Bronchus (tissue), 1 donor: ENCODE measurements around a stretch of chr17.

- PRO-cap = no peak
Observed at GRCh38 chr17:1711579-1712560, 1.7 kb upstream of the TLCD2 start.

DNA sequence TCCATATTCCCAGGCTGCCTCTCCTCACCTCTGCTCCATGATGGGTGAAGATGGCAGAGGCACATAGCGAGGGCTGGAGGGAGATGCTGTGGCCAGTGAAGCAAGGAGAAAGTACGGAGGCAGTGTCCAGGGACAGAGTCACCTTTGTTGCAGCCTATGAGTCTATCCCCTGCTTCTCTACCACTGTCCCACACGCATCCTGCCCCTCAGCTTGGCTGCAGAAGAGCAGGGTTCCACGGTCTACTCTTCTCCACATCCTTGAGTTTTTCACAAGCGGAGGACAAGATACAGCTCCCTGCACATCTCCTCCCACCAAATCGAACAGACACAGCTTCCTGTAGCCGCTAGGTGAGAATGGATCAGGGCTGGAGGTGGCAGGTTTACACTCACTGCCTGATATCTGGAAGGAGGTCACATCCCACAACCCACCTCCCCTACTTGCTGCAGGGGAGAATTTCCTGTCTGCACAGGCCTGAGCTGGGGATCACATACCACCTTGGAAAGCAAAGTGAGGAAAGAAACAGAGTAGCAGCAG lies 2.5 kb upstream of the TLCD2 start:
- PRO-cap = no peak

DNA sequence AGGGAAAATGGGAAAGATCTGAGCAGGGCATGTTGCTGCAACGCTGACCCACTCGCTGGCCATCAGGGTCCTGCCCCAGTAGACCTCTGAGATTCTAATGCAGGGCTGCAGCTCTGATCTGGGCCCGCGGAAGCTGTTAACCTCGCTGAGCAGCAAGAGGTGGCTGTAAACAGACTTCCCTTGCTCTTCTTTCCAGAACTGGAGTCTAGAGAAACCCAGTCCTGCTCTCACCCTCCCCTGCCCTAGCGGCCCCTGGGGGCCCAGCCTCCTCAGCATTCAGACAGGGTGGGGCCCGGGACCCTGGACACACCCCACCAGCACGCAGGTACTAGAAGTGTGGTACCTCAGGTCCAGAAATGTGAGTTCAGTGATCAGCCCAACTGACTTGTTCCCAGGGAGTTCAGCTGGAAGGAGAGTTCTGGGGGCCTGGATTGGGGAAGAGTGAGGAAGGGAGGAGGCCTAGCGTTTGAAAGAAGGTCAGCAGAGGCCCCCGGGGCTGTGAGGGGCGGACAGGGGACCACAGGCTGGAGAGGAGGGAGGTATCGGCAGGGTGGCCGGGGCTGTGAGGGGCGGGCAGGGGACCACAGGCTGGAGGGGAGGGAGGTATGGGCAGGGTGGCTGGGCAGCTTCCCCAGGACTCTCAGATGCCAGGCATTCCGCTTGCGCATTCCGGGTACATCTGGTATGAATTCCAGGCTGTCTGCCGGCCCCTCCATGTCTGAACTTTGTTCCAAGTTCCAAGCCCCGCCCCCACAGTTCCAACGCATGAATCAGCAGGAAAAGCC lies 4.0 kb upstream of the TLCD2 start:
- PRO-cap = bidirectional peak, plus-strand start outside the sequence, minus-strand start at position 686 of the sequence

DNA sequence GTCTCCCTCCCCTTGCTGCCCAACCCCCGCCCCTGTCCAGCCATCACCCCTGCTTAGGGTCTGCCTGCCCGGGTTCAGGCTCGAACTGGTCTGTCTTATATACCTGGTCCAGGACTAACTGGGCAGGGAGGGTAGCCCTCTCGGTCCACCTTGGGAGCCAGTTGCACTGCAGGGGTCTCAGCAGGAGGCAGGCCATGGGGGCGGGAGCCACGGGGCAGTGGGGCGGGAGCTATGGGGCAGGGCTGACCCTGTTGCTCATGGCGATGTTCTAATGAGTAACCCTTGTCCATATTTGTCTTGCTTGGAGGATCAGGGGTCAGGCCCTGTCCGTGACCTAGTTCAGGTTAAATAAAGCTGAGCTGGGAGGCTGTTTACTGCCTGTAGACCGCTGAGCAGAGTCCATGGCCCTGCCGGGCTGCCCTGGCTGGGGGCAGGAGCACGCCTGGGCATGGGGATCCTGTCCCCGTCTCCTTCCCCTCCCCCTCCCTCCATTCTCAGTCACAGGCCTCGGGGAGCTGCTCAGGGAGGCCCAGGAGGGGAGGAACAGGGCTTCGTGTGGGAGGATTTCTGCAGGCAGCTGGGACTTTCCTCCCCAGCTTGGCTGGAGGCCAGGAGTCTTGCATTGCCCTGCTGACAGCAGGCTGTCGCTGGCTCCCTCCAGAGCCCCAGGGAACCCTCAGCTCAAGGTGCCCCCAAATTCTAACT lies 6.3 kb upstream of the SERPINF2 start:
- PRO-cap = no peak

GRCh38 chr17:1762441-1762919 lies 620 bp downstream of the SERPINF1 start:
- PRO-cap = bidirectional peak, plus-strand start at chr17:1762820, minus-strand start at chr17:1762661

DNA sequence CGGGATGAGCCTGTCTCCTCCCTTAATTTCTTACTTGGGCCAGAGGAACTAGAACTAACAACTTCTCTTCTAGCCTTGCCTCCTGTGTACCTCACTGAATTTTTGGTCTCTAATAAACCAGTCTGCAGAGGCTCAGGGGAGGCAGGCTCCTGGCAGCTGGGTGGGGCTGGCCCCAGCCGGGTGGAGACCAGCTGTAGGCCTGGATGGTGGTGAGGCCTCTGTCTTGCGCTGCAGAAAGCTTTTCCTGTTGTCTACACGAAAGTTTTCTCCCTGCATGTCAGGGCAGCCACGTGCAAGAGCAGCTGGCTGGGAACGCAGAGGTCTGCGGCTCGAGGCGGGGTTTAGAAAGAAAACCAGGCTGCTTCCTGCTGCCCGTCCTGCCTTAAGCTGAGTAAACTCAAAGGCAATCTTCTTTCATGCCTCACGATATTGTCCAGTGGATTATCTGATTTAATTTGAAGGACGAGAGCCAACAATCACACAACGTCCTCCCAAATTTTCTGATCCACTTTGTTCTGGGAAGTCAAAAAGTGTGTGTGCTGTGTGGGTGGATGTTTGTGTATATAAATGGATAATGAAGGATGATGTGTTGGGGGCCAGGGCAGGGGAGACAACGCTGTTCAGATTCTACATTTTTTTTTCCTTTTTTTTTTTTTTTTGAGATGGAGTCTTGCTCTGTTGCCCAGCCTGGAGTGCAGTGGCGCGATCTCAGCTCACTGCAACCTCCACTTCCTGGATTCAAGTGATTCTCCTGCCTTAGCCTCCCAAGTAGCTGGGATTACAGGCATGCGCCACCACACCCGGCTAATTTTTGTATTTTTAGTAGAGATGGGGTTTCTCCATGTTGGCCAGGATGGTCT lies 2.6 kb downstream of the SERPINF1 start:
- PRO-cap = no peak

DNA sequence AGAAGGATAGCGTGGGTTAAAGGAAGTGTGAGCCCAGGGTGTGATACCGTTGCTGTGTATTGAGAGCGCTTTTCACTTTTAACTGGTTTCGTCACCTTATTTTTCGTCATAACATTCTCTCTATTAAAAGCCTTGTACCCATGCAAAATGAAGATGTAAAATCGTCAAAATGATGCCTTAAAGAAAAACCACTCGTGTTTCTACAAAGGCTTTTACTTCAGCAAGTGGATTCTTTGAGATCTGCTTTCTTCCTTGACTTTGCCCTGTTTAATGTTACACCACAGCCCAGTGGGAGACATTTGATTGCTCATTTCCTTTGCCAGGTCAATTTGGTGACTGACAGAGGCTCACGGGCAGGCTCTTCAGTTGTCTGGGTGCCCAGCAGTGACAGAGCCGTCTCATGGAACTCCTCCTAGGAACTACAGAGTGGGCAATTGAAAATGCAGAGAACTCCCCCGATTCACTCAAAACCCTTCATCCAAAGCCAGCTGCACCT lies 61.2 kb downstream of the RPA1 start:
- PRO-cap = no peak

GRCh38 chr17:1960943-1961492 lies 64.1 kb downstream of the RTN4RL1 start:
- PRO-cap = no peak

DNA sequence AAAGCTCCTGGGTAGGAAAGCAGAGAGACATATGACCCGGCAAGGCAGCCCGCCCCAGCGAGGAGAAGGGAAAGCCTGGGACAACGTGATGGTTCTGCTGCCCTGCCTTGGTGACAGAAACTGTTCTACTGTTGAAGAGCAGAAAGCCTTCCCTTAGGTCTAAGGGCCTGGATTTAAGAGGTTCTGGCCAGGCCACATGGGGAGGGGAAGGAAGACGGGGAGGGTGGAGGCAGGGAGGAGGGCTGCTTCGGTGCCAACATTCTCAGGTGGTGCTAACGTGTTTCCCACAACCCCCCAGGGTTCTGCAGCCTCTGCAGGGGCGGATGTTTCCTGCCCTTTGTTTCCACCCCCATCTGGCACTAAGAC lies 12.5 kb downstream of the HIC1 start:
- PRO-cap = no peak

DNA sequence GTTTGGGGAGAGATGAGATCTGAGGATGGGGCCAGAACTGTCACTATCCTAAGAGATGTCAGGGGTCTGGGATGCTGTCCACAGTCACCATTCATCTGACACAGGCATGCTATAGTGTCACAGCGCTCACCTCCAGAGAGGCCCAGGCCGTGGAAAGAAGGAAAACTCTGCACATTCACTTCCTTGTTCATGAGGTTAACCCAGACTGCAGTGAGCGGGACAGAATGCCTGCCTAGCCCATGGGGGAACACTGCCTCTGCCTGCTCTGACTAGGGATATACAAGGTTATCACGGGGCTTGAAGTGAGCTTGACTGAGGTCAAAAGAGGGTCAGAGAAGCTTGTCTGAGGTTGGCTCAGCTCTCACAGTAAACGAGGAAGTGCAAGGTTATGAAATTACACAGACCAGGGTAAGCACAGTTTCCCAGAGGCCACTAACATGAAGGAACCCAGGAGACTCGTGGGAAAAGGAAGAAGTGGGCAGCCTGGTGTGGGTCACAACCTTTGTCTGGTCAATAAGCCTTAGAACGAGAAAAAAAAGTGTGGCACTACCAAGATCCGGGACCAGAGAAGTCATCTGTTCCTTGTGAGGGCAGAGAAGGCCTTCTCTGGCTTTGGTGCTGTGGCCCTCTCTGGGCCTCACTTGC lies 28.7 kb downstream of the HIC1 start:
- PRO-cap = no peak

GRCh38 chr17:2176457-2176798 lies 121.5 kb downstream of the HIC1 start:
- PRO-cap = no peak

- PRO-cap = no peak
Observed at GRCh38 chr17:2323696-2324722, 12.2 kb downstream of the TSR1 start.

- PRO-cap = no peak
Observed at GRCh38 chr17:2343068-2343967, 6.0 kb downstream of the SGSM2 start.

GRCh38 chr17:2386034-2386304 lies 14.9 kb downstream of the MNT start:
- PRO-cap = no peak

- PRO-cap = no peak
Observed at GRCh38 chr17:2387847-2388858, 12.7 kb downstream of the MNT start.

GRCh38 chr17:2394687-2395801 lies 5.8 kb downstream of the MNT start:
- PRO-cap = no peak

DNA sequence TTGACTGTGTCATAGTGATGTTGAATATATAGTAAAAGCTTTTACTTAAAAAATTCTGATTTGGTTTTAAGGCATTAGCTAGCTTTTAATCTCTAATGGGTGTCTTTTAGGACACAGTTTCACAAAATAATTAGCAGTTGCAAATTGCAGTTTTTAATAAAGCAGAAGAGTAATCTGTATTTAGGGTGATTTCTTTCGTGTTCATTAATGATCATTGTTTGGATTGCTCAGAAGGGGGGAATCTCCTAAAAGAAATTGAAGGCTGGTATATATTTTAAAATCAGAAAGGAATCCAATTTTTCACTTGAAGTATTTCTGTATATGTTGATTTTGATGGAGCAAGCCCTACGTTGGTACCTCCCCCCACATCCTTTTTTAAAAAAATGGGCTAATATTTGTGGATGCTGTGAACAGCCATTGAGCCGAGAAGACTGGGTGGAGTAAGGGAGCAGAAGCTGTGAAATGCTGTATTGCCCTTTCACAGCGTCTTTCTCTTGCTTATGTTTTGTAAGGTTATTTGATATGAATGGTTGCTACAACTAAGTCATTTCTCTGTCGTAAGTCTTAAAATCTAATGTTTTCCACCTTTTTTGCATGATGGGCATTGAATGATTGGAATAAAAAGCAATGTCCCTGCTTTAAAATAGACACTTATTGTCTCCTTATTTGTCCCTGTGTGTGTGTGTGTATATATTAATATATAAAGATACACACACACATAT lies 2.2 kb downstream of the PAFAH1B1 start:
- PRO-cap = no peak

GRCh38 chr17:2683628-2684801 lies 27.5 kb downstream of the CLUH start:
- PRO-cap = no peak

DNA sequence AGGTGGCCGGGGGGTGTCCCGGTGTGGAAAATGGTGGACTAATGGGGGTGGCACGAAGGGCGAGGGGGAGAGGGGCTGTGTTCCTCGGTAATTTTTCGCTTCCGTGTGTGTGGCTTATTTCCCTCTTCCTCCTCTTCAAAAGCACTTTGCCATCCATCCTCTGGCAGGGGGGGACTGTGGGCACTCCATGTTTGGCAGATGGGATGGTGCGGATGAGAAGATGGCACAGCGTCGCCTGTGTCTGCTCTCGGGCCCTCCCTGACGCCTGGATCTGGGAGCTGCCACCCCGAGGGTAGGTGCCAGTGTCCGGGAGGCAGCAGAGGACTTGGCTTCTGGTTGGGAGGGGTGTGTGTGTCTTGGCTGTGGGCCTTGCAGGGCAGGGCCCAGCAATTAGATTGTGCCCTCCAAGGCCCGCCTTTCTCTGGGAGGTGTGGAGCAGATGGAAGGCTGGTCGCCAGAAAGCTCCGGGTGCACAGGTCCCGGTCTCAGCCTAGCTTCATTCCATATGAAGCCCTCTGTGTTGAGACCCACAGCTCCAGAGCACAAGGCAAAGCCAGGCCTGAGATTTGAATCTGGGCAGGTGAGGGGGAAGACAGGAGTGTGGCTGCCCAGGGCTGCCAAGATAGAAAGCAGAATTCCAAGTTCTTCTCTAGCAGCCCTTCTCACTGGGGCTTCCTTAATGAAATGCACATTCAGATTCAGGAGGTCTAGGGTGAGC lies 1.4 kb downstream of the RAP1GAP2 start:
- PRO-cap = no peak

DNA sequence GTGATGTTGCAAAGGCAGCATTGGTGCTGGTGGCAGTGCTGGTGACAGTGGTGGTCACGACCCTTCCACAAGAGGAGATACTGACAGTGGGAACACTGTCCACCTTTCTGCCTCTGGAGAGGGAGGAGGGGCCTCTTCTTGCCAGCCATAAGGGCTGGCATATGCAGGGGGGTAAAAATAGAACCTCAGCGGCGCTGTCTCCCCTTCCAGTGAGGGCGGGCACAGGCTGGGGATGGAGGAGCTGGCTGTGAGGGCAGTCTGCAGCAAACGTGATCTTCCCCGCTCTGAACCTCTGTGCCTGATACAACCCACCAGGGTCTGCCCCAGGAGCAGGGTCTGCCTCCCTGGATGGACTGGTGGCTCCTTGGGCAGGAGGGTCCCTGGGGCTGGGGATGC lies 3.4 kb downstream of the RAP1GAP2 start:
- PRO-cap = no peak